Endodermal cell (in vitro differentiated cells): ENCODE measurements around a stretch of chr9.

- PRO-cap, result no peak
These were observed 22.3 kb downstream of the PBX3 start for GRCh38 chr9:125769228-125770203.

- PRO-cap, result no peak
These were observed 121.4 kb downstream of the PBX3 start for GRCh38 chr9:125868516-125869109.

- PRO-cap, result no peak
These were observed 730 bp upstream of the MVB12B start for GRCh38 chr9:126325946-126326251.

GRCh38 chr9:126391931-126392794, 65.5 kb downstream of the MVB12B start:
- PRO-cap, result no peak

DNA sequence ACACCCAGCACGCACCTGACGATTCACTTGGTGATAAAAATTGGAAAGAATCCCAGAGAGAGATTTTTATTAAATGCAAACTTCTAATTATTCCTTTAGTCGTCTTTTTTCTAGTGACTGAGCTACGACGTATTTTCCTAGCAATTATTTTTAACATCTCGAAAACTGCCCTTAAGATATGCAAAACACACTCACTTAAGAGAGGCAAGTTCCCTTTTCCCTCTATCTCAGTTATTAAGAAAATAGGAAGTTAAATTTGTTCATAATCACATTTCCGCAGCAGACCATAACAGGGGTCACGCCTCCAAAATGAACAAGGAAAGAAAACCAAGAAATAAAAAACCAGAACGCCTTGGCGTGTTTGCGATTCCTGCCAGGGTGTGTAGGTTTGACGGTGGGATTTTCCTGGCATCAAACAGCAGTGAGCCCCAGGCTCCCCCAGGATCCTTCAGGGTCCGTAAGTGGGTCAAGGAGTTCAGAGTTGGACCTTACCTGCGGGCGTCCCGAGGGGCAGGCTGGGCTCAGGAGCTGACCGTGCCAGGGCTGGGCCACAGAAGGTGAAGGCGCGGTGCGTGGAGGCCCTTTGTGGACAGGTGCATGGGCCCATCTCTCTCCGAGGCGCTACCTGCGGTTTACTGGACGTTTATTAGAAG, 80.1 kb upstream of the LMX1B start:
- PRO-cap, result no peak

GRCh38 chr9:126635617-126636008, 21.9 kb downstream of the LMX1B start:
- PRO-cap, result no peak

- PRO-cap, result no peak
These were observed 59.0 kb downstream of the LMX1B start for GRCh38 chr9:126672788-126673122.

DNA sequence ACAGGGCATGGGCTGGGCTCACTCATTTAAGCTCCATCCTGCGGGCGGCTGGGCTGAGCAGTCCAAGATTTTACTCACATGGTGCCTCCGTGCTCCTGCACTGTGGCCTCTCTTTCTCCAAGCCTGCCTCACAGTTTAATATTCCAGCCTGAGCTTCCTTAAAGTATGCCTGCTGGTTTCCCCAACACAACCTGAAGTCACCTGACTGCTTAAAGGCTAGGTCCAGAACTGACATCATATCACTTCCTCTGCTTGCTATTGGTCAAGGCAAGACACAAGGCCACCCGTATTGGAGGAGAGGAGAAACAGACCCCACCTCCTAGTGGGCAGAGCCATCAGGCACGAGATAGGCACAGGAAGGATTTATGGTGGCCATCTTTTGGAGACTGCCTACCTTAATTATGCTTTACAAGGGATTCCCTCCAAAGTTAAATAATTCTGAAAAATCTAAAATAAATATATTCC, 41.5 kb upstream of the ZBTB43 start:
- PRO-cap, result no peak

DNA sequence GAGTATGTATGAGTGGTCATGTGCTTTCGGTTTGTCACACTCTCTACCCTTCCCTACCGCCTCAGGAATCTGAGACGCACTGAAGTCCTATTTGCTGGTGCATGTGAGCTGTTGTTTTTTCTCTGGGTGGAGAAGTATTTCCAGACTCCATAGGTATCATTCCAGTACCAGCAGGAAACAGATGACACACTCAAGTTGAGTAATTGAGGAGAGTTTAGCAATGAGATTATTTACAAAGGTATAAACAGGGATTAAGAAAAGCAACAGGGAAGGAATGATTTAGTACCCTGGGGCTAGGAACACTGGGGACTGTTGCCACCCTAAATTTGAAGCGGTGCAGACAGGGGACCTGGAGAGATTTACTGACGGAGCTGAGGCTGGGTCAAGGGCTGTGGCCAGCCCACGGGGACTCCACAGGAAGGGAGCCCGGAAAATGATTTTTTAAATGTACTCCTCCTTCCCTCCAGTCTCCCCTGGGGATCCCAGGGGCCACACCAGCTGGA, 13.3 kb upstream of the ZBTB43 start:
- PRO-cap, result no peak

- PRO-cap, result no peak
These were observed 1.5 kb downstream of the ZBTB43 start for GRCh38 chr9:126806313-126806830.

- PRO-cap, result no peak
These were observed 8.5 kb downstream of the ZBTB43 start for GRCh38 chr9:126813090-126813896.

- PRO-cap, result no peak
These were observed 25.3 kb downstream of the RALGPS1 start for GRCh38 chr9:126939855-126940277.

- PRO-cap, result unidirectional peak, minus-strand start at chr9:126957399
These were observed 42.4 kb downstream of the RALGPS1 start for GRCh38 chr9:126956750-126957645.

DNA sequence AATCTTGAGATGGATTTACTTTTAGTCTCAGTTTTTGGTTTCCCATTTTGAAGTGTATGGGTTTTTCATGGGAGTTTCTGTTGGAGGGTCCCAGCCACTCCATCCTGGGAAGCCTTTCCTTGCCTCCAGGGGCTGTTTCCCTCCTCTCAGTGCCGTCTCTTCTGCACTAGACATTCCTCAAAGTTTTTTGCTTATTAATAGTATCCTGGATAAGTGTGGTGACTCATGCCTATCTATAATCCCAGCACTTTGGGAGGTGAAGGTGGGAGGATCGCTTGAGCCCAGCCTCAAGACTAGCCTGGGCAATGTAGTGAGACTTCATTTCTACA, 43.0 kb downstream of the RALGPS1 start:
- PRO-cap, result no peak

- PRO-cap, result no peak
These were observed 86.3 kb downstream of the ANGPTL2 start for GRCh38 chr9:127035947-127036651.

DNA sequence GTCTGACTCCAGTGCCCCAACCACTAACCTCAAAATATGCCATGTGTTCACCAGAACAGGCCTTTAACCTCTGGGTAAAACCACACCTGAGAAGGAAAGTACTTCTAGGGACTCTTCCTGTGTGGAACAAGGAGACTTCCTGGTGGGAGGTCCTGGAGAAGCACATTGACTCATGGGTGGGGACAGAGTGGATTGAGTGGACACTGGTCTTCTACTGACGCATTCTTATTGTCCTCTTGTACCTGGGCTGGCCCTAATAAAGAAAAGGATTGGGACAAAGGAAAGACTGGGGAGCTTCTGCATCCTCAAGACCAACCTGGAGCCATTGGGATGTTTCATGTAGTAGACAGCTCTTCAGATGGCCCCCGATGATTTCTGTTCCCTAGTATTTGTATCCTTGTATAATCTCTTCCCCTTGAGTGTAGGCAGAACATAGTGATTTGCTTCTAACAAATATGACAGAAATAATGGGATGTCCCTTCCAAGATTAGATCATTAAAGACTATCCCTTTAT, 43.3 kb downstream of the ANGPTL2 start:
- PRO-cap, result no peak

- PRO-cap, result no peak
These were observed 44.4 kb upstream of the ANGPTL2 start for GRCh38 chr9:127166681-127167402.

DNA sequence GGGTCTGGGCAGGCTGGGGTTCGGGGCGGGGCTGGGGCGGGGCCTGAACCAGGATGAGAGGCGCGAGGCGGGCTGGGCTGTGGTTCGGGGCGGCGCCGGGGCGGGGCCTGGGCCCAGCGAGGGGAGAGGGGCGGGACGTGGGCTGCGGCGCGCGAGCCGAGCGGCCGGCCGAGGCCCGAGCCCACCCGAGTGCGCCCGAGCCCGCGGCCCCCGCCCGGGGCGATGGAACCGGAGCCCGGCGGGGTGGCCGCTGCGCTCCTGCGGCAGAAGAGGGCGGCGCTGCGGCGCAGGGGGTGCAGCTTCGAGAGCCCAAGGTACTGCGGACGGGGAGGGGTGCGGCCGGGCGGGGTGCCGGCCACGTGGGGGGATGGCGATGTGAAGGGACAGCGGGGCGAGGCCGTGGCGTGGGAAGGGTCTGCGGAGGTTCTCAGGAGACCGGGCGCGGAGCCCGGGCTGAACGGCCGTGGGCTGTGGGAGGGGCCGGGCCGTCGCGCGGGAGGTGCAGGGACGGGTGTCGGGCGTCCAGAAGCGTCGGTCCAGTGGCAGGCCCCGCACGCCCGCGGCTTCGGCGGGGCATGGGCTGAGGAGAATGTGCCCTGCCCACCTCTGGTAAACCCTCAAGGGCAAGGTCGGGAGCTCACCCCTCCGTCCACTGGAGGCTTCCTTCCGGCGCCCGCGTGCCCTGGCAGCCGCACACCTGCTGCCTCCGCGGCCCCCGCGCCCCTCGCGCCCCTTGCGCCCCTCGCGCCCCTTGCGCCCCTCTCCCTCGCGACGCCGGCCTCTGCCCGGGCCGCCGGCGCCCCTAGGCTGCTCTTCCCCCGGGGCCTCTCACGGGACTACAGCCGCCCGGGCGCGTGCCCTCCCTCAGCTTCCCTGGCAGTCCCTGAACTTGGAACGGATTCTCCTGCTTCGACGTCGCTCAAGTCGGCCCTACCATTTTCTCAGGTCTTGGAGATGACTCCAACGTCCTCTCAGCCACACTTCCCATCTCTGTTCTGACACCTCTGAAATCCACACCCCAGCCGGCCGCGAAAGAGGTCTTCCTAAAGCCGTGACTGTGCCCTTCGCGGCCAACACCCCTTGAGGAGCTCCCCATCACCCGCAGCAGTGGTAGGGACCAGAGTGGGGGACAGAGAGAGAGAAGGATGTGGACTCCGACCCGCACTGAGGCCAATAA, 39.1 kb upstream of the GARNL3 start:
- PRO-cap, result no peak

GRCh38 chr9:127245740-127245981, 18.9 kb upstream of the GARNL3 start:
- PRO-cap, result no peak

DNA sequence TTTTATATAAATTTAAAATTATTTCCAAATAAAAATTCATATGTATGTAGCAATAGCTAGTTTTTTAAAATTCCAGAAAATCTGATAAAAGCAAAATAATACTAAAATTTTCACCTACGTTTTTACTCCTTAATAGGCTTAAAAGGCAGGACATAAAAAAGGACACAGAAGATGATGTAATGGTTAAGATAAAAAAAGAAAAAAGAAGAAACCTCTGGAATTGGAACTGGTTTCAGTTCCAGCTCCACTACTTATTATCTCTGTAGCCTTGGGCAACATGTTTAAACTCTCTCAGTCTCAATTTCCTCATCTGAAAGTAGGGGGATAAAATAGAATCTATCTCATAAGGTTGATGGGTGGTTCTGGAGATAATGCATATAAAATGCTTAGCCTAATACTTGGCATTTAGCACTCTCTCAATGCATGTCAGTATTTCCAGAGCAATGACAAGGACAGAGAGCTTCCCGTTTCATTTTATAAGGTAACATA, 44.5 kb downstream of the GARNL3 start:
- PRO-cap, result no peak